Panc1 (cell line): ENCODE results near the gene RPS19BP1.

DNA sequence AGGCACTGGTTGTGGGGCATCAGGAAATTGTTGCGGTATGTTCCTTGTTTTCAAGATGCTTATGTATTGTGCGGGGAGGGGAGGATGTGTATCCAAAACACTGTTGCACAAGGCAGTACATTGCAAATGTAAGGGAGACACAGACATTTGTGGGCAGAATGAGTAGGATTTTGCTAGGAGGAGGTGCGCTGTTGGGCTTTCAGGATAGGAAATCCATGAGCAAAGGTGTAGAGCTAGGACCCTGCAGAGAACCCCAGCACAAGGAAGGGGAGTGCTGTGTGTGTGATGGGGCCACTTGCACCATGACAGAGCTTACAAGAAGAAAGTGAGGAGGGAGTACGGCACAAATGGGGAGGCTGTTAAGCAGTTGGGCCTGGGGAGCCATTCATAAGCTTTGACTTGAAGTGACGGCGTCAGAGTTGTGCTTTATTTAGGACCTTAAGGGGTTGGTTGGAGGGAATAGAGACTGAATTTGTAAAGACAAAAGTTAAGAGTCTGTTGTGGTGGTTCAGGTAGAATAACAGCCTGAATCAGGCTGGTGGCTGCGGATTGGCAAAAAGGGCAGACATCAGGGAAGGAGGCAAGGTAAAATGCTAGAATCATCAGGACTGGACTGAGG, 7.3 kb downstream of the GTPBP1 start:
- RRBS, 2 experiments, result no CpG with 5 or more reads among the region's 7 CpGs

GRCh38 chr22:38728733-38729851, 23.3 kb downstream of the GTPBP1 start:
- RRBS, 2 experiments, result no CpG with 5 or more reads among the region's 18 CpGs

DNA sequence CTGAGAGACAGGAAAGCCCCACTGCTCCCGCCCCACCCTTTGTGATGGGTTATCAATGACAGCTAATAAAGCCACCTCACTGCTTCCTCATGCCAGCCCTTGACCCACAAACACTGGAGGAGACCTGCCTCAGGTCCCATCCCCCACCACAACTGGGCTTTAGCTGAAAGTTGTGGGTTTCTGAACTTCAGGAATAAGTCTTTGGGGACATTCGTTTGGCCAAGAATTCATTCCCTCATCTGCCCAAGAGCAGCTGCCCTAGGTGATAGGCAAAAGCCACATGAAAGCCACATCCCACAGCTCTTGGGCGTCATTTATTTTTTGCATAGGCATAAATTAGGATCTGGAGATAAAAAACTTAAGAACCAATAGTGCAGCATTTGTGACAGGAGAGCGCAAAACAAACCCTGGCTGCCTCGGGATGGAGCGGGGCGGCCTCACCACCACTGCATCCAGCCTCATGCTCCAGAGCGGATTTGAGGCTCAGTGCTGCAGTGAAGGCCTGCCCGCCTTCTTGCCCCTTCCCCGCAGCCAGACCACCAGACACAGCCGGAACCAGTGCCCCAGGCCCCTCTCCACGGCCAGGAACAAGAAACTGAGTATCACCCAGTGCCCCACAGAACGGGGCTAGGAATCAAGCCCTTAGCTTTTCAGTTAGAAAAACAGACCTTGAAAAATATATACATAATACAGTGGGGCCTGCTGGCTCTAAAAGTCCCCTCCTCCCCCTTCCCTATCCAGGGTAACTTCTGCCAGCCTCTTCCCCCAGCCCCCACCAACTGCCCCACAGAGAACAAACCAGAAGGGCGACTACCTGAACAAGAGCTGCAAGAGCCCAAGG, 21.1 kb downstream of the SUN2 start:
- RRBS, 2 experiments, result no CpG with 5 or more reads among the region's 14 CpGs

DNA sequence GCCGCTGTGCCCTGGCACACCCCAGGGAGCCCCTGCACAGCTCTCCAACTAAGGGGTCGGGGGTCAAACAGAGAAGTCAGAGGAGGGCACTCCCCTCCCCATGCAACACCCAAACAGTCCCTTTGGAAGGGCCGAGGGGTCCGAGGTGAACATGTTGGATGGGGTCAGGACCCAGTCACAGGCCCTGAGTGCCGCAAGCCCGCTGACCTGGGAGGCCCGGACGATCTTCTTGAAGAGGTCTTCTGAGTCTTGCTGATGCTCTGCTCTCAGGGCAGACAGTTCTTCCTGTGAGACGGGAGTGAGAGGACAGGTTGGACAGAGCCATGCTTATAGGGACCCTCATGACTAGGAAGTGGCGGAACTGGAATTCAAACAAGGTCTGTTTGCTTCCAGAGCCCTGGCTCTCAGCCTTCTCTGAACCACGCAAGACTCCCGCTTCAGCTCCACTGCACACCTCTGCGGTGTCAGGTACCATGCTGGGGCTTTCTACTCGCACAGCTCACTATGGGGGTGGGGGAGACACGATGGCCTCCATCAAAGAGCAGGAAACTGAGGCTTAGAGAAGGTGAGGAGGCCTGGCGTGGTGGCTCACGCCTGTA, 14.4 kb downstream of the SUN2 start:
- RRBS, 2 experiments, result no CpG with 5 or more reads among the region's 17 CpGs

- RRBS, 2 experiments, result no CpG with 5 or more reads among the region's 19 CpGs
Measured at GRCh38 chr22:38787839-38788745, 5.9 kb downstream of the DNAL4 start.

GRCh38 chr22:38862680-38863380, 9.2 kb downstream of the CBX6 start:
- RRBS, 2 experiments, result no CpG with 5 or more reads among the region's 11 CpGs

DNA sequence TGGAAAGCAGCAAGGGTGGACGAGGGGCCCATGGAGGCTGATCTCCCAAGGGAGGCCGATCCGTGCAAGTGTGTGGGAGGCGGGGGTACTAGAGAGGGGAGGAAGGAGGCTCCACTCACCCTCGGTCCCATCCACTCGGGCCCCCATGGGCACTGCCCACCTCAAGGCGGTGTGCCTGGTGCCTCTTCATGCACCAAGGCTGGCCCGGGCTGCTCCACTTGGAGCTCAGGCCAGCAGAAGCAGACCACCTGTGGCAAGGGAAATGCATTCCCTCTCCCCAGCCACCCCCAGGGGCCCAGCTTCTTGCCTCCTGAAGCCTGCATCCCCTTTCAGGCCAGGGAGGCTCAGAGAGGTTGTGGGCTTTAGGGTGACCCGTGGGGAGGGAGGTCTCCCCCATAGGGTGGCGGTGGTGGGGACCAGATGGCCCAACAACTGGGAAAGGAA, 8.6 kb downstream of the CBX6 start:
- RRBS, 2 experiments, result no CpG with 5 or more reads among the region's 10 CpGs

DNA sequence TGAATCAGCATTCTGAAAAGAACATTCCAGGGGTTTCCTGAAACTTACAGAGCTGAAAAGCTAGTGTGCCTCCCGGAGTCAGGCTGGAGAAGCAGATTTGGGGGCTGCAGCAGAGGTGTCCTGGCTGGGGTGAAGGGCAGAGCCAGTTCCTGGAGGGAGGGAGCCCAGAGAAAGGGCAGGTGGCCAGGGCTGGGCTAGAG, 21.2 kb upstream of the APOBEC3A start:
- RRBS, 2 experiments, result no CpG with 5 or more reads among the region's 1 CpG

- RRBS, 2 experiments, result no CpG with 5 or more reads among the region's 17 CpGs
Measured at GRCh38 chr22:38946978-38947709, 10.3 kb upstream of the APOBEC3A start.

- RRBS, 2 experiments, result no CpG with 5 or more reads among the region's 7 CpGs
Measured at GRCh38 chr22:38981291-38981617, 893 bp upstream of the APOBEC3B start.

DNA sequence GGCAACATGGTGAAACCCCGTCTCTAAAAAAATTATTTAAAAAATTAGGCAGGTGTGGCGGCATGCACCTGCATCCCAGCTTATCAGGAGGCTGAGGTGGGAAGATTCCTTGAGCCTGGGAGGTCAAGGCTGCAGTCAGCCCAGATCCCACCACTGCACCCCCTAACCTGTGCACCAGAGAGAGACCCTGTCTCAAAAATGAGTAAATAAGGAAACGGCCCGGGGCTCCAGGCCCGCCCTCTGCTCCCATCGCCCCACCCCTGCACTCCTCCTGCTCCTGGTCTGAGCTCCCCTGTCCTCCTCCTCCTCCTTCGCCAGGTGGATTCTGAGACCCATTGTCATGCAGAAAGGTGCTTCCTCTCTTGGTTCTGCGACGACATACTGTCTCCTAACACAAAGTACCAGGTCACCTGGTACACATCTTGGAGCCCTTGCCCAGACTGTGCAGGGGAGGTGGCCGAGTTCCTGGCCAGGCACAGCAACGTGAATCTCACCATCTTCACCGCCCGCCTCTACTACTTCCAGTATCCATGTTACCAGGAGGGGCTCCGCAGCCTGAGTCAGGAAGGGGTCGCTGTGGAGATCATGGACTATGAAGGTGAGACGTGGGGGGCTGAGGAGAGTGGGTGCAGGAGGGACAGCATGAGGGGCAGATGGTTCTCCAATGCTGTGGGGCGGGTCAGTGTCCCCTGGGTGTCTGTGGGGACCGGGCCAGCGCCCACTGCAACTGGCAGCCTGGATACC, 3.3 kb upstream of the APOBEC3D start:
- RRBS, 2 experiments, result no CpG with 5 or more reads among the region's 19 CpGs

- RRBS, 2 experiments, result no CpG with 5 or more reads among the region's 14 CpGs
Measured at GRCh38 chr22:39087448-39088405, 9.3 kb upstream of the APOBEC3H start.

DNA sequence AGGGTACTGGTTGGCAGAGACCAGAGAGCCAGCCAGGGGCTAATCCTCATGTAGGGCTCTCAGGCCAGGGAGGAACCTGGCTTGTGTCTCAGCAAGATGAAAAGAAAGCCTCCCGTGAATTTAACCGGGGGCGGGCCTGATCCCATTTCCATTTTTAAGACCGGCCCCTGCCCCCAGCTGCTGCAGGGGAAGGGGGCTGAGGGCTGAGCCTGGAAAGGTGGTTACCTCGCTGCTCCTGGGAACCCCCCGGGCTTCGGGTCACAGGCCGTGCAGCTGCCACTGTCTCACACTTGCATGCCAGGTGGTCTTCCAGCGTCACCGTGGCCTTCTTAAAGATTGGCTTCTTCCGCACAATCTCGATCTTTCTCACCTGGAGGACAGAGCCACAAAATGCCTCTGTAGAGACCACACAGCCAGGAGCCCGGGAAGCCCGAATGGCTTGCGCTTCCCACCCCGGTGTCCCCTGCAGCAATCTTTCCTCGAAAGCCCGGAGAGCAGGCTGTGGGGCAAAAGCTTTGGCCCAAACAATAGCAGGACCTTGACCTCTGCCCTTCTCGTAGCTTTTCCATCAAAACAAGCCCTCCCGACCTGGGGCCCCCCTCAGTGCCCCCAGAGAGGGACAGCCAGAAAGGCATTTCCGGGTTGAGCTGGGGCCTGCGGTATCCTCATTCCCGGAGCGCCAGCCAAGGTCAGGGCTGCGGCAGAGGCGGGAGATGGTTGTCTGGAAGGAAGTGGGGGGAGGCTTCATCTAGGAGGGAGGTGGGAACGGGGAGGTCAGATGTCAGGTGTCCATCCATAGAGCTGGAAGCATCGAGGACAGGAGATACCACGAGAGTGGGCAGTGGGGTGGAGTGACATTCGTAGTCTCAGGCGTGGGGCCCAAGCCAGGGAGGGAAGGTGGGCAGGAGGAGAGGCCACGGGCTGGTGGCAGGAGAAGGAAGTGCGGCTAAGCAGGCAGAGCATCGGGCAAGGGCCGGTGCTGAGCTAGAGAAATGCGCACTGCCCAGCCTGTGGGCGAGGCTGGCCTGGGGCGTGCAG, 14.6 kb downstream of the PDGFB start:
- RRBS, 2 experiments, result 85 to 95% methylated on average over 3 to 4 of the region's 38 CpGs

DNA sequence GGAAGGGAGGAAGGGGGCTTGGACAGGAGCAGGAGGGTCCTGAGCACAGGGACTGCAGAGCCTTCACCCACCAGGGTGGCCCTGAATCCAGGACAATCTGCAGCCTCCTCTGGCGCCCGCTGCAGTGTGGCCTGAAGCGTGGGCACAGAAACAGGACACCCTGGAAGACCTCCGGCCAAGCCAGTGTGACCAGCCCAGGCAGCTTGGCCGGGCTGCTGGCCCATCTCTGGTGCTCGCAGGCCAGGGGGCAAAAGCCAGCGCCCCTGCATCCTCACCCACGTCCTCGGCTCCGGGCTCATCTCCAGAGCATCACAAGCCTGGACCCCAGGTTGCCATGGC, 9.2 kb upstream of the PDGFB start:
- RRBS, 2 experiments, result 33 to 58% methylated on average over 6 of the region's 10 CpGs

GRCh38 chr22:39279348-39279980, 34.7 kb upstream of the PDGFB start:
- RRBS, 2 experiments, result no CpG with 5 or more reads among the region's 19 CpGs

GRCh38 chr22:39304254-39304710, 15.1 kb downstream of the RPL3 start:
- RRBS, 2 experiments, result no CpG with 5 or more reads among the region's 11 CpGs

DNA sequence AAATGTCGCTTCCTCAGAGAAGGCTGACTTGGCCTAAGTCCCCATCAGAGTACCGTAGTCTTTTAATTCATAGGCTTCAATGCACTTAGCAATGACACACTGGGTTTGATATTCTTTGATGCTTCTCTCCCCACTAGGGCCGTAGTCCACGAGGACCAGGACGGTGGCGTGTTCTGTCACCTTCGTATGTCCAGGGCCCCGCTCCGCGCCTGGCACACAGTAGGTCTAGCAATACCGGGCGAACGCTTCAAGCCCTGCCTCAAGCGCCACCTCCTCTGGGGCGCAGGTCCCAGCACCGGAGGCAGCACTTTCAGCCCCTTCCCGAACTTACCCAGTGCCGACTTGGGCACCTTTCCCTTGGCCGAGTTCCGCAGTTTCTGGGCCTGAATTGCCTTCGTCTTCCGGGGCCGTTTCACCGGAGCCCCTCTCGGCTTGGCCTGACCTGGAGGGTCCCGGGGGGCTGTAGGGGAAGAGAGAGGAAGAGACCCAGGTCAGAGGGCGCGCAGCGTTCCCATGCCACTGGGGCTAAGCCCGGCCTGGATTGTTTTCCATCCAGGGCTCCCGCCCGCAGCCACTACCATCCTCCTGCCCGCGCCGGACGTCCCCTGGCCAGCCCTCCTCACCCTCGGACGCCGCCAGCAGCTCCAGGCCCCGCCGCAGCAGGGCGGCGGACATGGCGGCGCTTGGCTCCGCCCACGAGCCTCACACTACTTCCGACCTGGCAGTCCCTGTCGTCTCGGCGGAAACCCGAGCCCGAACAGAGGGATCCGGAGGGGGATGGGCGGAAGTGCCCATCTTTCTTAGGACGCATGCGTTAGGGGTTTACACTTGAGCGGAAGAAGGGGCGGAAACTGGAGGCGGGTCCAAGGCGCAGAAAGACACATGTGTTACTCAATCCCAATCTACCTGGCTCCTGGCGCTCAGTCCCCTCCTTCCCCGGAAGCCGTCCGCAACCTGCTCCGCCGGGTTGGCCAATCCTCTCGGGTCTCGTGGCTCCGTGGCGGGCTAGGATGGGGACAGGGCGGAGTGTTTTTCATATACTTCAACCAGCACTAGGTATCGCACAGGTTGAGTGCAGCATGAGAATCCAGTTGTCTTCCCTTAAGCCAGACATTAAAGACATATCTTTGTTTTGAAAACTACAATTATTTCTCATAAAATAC, at the start of gene RPS19BP1:
Gene RPS19BP1, minus strand, starts transcription at position 685 of the 1,163 bp plus-strand sequence.
- RRBS, 2 experiments, result under 1 to 8% methylated on average over 21 to 22 of the region's 73 CpGs

- RRBS, 2 experiments, result no CpG with 5 or more reads among the region's 5 CpGs
Measured at GRCh38 chr22:39997966-39998353, 3.2 kb downstream of the FAM83F start.

DNA sequence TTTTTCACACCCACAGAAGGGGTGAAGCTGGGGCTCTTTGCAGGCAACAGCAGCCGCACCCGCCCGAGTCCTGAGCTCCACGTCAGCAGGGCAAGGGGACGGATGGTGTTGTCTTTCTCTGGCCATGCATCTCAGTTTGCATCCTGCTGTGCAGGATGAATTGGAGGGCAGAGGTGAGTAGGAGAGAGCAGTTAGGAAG, 14.4 kb downstream of the FAM83F start:
- RRBS, 2 experiments, result no CpG with 5 or more reads among the region's 5 CpGs